Cardiac atrium fibroblast (primary cell): Measurements from ENCODE around the gene KRTAP5-2.

- RAMPAGE, long total RNA = no peak
Measured at GRCh38 chr11:1512388-1512587, 25.7 kb upstream of the MOB2 start.

GRCh38 chr11:1598111-1598448 is at the start of gene KRTAP5-2:
Gene KRTAP5-2, minus strand, starts transcription at chr11:1598294.
- RAMPAGE, long total RNA = no peak

DNA sequence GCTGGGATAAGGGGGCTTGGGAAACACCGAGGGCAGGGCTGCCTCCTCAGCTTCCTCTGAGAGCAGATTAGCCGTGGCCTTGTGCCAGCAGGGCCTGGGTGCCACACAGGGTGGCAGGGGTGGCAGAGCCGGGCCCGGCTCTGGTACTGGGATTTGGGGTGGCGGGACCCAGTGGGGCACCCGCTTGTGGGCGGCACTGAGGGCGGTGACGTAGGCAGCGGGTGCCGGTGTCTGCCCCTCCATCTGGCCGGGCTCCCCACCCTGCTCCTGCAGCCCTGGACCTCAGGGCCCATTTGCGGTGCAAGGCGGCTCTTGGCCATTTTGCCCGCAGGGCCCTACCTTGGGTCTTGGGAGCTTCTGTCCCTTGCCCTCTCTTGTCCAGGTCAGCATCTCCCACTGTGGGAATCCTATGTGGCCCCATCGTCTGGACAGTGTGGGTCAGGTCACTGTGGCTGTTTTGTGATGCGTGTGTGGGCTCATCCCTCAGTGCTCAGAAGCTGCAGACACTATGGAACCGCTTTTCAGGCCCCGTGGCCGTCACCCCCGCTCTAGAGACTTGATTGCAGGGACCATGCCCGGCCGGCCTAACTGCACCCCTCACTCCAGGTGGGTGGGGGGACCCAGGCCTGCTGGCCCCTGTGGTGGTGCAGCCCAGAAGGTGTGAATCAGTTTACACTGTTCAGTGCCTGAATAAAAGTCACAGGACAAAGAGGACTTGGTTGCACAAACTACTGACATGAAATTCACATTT is 29.7 kb upstream of the KRTAP5-6 start:
- RAMPAGE, long total RNA = no peak

DNA sequence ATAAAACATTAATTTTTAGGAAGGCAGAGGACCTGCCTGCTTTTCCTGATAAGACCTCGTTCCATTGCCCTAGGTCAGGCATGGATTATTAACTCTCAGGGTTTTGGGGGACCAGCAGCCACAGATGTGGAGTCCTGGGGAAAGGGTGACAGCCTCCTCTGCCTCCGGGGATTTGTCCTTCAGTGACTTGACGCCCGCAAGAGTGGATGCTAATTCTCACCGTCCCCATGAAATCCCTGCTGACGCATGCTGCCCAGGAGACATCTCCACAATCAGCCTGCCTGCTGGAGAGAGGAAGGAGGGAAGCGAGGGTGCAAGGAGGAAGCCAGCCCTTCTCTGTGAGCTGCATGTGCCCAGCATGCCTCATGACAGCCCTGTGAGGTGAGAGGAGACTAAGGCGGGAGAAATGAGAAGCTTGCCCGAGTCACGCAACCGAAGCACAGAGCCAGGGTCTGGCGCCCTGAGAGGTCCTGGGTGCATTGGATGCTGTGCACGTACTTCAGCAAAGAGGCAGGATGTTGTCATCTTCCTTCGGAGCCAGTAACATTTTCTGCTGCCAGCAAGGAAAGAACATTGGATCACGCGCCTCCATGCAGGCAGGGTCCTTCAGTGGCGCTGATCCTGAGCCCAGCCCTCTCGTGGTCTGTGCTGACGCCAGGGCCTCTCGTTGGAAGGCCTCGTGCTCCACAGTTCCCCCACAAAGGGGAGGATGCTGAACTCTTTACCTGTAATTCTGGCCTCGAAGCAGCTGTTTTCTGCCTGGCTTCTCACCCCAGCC is 27.3 kb upstream of the KRTAP5-6 start:
- RAMPAGE, long total RNA = no peak

GRCh38 chr11:1740641-1741462 is 9.5 kb downstream of the IFITM10 start:
- RAMPAGE, long total RNA = no peak

GRCh38 chr11:1754727-1755298 is 4.4 kb upstream of the IFITM10 start:
- RAMPAGE, long total RNA = no peak

DNA sequence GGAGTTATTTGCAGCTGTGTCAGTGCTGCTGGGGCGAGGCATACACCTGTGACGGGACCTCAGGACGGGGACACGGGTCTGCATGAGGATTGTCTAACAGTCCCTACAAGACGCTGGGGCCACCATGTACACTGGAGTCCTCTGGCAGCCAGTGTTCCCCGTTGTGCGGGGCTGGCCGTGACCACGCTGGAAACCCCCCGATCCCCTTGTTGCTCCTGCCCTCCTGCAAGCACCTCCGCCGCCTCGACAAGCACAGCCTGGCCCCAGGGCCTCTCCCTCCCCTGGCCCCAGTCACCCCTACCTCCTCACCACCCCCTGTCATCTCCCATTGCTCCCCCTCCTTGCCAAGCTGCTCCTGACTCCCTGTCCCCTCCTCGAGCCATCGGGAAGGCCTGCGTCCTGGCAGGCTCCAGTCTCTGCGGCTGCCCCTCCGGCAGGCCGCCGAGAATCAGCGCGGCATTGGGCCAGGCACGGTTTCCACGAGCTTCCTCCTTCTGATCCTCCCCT is 5.9 kb upstream of the LSP1 start:
- RAMPAGE, long total RNA = no peak

- RAMPAGE, long total RNA = no peak
Measured at GRCh38 chr11:1865304-1865643, 12.4 kb downstream of the LSP1 start.

DNA sequence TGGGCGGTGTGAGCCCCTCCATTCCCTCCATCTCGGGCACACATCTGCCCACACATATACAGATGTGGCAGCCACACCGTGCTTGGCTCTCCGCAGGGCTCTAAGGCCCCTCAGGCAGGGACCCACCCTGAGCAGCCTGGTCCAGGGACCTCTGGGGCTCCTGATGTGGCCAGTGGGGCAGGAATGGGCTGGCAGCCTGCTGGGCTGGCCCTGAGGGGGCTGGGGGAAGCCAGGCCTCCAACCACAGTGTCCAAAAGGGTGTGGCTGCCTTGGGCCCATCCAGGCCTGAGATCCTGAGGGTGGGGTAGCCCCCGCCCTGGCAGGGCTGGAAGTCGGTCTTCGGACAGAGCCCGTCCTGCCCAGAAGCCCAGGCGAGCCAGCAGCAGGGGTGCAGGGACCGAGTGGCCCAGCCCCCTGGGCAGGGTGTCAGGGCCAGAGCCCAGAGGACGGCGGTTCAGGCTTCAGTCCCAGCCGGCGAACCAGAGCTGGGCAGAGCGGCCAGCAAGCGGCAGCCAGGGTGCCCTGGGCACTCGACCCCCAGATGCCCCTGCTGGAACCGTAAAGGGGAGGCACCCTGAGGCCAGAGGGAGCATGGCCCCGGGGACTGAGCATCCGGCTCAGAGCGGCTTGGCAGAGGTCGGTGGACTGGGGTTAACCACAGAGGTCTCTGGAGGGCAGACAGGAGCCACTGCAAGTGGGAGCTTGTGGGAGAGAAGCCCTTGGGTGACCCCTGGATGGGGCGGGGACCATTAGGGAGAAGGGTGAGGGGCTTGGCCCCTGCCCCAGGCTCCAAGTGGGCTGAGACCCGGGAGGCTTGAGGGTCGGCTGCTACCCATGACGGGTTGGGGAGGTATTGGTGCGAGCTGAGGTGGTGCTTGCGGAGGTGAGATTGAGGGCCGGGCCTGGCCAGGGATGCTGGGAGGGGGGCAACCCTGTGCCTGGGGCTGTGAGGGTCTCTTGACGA is 15.7 kb downstream of the LSP1 start:
- RAMPAGE, long total RNA = no peak

- RAMPAGE, long total RNA = no peak
Measured at GRCh38 chr11:1870976-1871673, 18.2 kb downstream of the LSP1 start.

DNA sequence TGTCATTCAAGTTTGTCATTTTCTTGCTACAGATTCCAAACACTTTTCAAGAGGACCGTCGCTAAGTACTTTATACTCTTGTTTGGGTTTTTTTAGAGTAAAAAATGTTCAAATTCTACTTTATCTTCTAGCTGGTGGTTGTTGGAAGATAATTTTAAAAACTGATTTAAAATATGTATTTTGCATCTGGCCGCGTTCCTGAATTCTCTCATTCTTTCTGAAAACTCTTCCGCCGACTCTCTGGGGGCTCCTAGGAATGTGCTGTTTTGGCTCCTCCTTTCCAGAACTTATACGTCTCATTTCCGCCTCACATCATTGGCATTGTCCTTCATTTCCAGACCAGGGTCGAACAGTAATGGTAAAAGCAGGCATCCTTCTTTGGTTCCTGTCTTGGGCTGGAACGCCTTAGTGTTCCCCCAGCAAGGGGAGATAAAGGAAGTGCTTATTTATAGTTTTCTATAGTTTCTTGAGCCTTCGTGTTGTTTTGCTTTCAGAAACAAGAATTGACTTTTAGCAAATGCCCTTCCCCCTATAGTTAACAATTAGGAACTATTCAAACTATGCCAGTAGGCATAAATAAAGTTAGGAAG is 10.9 kb upstream of the TNNT3 start:
- RAMPAGE, long total RNA = no peak

DNA sequence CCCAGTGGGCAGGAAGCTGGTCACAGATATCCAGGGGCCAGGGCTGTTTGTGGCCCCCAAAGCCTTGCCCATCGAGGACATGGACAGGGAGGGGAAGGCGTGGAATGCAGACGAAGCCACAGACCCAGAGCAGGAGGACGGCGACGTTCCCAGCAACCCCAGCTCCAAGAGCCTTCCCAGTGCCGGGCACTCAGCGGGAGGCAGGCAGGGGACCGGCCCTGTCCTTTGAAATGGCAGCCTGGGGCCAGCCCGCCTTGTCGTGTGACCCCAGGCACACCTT is 1.5 kb upstream of the TNNT3 start:
- RAMPAGE, long total RNA = no peak

DNA sequence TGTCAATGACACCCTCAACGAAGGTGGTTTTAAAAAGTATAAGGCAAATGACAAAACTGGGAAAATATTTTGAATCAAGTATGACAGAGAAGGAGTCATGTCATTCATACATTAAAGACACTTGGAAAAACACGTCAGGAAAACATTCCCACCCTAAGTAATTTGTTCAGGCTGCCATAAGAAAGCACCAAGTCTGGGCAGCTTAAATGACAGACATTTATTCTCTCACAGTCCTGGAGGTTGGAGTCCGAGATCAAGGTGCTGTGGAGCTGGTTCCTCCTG is 6.5 kb upstream of the MRPL23 start:
- RAMPAGE, long total RNA = no peak

DNA sequence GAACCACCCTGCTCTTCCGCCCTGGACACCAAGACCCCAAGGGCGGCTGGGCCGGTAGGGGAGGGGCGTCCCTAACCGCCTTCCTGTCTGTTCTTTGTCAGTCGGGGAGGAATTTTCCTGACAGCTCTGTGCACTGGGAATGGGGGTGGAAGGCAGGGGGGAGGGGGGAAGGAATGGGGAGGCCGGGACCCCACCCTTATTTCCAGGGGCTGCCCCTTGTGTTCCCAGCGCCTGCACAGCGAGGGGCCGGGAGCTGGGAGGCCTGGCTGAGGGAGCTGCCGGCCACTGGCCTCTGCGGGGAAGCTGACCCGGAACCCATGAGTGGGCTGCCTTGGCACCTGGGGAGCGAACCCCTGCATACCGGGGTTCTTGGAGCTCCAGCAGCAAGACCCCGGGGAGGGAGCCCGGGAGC is 46.9 kb downstream of the MRPL23 start:
- RAMPAGE, long total RNA = no peak

GRCh38 chr11:1995760-1996926 is 49.0 kb downstream of the MRPL23 start:
- RAMPAGE, long total RNA = start-site peak on the minus strand at chr11:1995876-1995950, 48 and 51 reads in 2 replicates; start-site peak on the minus strand at chr11:1996083-1996132, 41 and 75 reads in 2 replicates; start-site peak on the minus strand at chr11:1996305-1996361, 36 and 77 reads in 2 replicates; start-site peak on the minus strand at chr11:1996532-1996685, 15 and 84 reads in 2 replicates

GRCh38 chr11:2128840-2129493 is 10.2 kb downstream of the IGF2 start:
- RAMPAGE, long total RNA = no peak

DNA sequence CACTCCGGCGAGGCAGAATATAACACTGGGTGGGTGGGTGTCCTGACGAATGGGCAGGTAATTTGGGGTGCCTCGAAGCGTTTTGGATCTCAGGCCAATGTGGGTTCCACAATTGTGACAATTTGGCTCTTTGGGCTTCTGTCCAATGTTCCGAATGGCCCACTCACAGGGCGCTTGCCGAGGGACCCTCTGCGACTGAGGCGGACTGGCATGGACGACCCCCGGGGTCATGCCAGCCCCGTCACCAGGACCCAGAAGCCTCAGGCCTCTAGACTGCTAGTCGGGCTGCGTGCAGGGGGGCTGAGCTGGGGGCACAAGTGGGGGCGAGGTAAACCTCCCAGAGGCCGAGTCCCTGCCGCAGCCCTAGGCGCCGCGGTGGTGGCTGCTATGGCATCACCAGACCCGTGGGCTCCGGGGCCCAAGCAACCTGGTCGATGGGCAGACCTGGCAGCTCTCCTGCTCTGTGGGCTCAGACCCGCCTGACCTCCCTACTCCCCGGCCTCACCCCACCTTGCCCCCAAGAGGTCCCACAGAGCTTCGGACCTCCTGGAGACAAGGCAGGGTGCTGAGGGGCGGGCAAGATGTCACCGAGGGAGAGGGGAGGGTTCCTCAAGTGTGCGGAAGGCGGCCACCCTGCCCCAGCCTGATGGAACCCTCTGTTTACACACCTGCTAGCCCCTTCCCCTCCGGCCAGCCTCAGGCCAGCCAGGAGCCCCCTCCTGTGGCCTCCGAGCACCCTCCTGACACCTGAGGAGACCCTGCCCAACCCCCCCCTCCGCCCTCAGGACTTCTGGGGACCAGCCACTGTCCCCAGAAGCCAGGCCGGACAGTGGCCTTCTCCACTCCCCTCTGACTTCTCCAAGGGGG is 9.5 kb downstream of the IGF2 start:
- RAMPAGE, long total RNA = no peak

GRCh38 chr11:2140750-2141521 is 1.7 kb upstream of the IGF2 start:
- RAMPAGE, long total RNA = no peak

DNA sequence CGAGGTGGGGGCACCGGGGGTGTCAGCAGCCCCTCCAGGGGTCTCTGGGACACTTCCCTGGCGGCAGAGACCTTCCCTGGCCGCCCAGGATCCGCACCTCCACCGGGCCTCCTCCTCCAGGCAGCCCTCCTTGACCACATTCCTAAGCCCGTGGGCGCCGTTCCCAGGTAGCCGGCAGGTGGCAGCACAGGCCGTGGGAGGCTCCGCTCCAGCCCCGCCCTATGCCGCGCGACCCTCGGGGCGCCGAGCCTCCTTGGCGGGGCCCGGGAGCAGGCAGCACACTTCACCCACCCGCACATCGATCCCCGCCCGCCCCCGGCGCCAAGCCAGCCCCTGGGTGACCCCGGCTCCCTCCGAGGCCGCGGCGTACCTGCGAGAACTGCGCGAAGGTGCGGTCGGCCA is 5.1 kb upstream of the INS start:
- RAMPAGE, long total RNA = no peak

DNA sequence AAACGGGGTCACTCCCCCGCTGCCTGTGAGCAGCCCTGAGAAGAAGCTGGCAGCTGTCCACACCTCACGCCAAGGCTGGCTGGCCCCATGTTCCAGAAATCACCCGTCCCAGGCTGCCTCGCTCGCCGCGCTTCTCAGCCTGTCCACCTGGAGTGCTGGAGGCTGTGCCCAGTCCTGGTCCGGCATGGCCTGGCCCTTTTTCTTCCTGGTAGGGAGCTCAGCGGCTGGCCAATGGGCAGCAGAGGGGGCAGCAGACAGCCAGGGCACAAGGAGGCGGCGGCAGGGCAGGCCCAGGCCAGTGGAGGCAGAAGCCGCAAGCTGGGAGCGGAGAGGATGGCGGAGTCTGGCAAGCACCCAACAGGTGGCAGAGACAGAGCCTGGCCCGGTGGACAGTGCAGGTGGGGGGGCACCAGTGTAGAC is 37.1 kb upstream of the TH start:
- RAMPAGE, long total RNA = no peak